Helper T cell (primary cell): ENCODE measurements around a stretch of chr9.

GRCh38 chr9:85528540-85528941 lies 213.2 kb downstream of the AGTPBP1 start:
- PRO-cap, 2 experiments = no peak in any of the 2 experiments

DNA sequence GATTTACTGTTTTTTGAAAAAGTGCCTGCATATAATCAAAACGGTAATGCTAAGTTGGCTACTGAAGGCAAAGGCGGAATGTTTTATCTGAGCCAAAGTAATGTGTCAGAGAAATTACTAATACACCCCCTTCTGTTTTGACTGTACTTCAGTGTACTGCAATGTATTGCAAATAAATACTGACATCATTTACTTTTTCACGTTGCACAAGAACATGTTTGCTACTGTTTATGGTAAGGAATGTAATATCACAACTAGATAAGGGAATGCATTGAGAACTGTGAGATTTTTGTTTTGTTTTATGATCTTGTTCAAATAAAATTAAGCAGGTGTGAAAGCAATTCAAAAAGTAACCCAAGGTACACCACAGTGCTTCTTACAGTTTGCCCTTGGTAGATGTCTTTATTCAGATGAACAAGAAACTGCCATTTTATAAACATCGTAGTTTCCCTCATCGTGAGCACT lies 893 bp upstream of the AGTPBP1 start:
- PRO-cap, 2 experiments = peak in 1 of 2 experiments; most common plus-strand start position 189 of the sequence (in 1); most common minus-strand start position 89 of the sequence (in 1)

DNA sequence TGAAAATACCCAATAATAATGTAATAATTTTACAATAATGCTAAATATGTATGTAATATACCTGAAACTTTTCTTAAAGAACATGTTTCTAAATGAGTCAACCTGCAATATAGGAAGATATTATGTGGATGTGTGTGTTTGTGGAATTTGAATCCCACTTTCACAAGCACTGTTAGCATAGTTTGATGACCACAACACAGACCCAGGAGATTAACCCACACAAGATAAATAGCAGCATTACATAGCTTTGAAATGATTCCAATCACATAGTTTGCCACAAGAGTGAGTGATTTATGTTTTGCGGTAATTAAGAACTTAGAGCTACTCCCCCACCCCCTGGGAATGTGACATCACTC lies 1.4 kb upstream of the AGTPBP1 start:
- PRO-cap, 2 experiments = peak in 2 of 2 experiments; most common minus-strand start position 219 of the sequence (in 1)

- PRO-cap, 2 experiments = no peak in any of the 2 experiments
Measured at GRCh38 chr9:86041318-86041785, 58.0 kb downstream of the GOLM1 start.

DNA sequence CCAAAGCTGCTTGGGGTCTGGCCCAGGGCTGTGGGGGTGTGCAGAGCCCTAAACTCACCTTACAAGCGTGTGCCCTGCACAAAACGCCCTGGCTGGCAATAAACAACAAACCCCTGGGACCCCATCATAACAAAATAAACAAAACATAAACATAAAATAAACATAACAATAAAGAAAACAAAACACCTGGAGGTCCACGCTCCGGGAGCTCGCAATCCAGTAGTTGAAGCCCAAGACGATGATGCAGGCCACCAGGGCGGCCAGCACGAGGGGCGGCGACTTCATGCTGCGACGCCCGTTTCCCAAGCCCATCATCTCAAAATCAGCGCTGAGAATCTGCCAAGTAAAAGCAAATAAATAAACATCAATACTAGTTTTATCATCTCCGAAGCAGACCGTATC lies 20.4 kb downstream of the GOLM1 start:
- PRO-cap, 2 experiments = no peak in any of the 2 experiments

DNA sequence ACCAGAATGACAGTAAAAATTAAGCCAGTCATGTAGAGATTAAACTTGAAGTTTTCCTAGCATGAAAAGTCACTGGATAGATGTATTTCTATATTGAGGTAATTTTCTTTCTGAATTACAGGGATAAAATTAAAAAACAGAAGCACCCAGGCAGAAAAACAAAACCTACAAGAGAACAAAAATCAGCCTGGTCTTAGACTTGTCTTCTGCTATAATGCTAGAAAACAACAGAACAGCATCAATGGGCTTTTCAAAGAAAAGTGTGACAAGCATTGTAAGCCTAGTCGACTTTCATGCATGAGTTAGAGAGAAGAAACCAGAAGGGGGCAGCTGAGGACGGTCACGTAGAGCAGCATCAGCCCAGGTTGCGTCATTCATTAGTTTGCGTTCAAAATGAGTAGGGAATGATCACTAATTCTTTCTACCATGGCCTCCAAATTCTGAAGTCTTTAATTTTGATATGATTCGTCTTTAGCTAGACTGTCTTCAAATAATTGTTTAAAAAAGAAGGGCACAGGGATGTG lies 4.6 kb upstream of the ISCA1 start:
- PRO-cap, 2 experiments = no peak in any of the 2 experiments

- PRO-cap, 2 experiments = no peak in any of the 2 experiments
Measured at GRCh38 chr9:86300988-86301809, 18.9 kb upstream of the ISCA1 start.

- PRO-cap, 2 experiments = no peak in any of the 2 experiments
Measured at GRCh38 chr9:86795759-86796578, 151.3 kb downstream of the GAS1 start.

- PRO-cap, 2 experiments = no peak in any of the 2 experiments
Measured at GRCh38 chr9:86948292-86949119, 1.2 kb upstream of the GAS1 start.

- PRO-cap, 2 experiments = no peak in any of the 2 experiments
Measured at GRCh38 chr9:87404469-87404721, 93.3 kb upstream of the DAPK1 start.

- PRO-cap, 2 experiments = no peak in any of the 2 experiments
Measured at GRCh38 chr9:87518603-87519194, 21.0 kb downstream of the DAPK1 start.

- PRO-cap, 2 experiments = no peak in any of the 2 experiments
Measured at GRCh38 chr9:87554190-87555378, 56.9 kb downstream of the DAPK1 start.

- PRO-cap, 2 experiments = no peak in any of the 2 experiments
Measured at GRCh38 chr9:87643079-87643681, 82.7 kb upstream of the CTSL start.

DNA sequence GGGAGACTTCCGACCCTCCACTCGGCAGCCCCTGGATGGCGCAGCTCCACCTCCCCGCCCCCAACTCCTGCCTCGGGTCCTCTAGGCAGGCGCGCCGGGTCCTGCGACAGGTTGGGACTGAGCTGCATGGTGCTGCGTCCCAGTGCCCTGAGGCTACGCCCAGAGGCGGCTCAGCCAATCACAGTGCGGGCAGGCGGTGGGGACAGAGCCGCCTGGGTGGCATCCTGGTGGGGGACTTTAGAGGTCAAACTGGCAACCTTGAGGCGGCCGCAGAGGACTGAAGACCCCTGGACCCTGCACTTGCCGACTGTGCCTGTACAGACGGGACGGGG lies 45.3 kb downstream of the CTSL start:
- PRO-cap, 2 experiments = no peak in any of the 2 experiments

DNA sequence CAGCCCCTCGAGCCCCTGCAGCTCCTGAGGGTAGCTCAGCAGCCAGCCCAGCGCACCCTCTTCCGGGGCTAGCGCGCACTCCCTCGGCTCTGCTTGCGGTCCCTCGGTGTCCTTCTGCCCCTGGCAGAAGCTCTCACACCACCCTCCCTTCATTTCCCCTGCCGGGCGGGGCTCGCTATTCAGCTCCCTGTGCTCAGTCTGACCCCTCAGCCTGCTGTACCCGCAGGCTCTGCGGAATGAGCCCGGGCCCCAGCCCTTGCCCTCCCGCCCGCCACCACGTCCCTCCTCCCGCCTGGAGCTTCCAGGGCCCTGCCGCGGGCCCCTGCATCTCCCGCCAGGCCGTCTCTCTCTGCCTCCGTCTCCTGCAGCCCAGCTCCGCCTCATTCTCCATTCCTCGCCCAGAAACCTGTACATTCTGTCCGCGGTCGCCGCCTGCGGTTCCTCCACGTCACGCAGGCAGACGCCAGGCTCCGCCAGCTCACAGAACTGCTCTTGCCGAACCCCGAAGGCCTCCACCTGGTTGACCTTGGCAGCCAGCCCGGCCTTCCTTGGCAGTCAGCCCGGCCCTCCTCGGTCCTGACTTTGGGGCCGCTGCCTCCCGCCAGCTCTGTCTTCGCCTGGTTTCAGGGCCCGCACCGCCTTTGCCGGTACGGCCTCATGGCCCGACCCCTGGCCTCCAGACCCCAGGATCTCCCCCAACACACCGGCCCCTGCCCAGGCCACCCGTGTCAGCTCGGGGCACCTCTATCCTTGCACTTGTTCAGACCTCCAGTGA lies 61.6 kb downstream of the SPATA31C2 start:
- PRO-cap, 2 experiments = no peak in any of the 2 experiments

DNA sequence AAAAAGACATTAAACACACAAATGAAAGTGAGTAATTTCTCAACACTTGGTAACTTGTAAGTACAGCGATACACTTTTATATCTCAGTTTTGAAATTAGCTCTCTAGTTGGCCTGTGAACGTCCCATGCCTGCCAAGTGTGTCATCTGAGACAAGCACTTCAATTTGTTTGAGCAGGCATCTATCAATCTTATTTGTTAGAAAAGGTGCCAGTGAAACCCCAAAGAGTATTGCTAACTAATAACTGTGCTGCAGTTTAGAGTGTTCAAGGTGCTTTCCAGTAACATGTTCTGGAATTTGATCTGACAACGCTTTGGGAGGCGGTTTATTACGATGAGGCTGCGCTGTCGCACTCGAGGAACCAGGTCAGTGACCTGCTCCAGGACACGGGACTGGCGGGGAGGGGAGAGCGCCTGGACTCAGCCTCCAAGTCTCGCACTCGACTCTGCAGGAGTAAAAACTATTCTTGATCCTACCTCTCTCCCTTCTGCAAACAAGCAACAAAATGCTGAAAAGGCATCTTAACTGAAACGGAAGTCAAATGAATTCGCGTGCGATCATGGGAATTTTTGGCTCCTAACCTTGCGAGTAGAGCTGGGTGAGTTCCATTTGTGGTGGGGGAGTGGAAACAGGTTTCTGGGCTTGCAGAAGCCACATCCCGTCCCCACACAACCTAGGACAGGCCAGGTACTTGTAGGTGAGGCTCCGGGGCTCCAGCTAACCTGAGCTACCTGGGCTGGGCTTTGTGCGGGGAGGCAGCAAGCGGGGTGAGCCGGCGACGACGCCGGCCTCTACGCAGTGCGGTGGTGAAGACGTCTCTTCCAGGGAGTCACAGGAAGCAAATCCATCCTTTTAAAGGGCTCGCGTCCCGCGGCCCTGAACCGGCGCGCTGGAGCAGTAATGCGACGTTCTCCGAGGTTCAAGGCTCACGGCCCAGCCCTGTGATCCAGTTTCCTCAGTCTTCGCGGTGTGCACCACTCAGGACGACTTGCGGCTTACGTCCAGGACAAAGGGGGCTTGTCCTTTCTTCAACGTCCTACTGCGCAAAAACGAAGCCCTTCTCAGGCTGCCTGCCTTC lies 826 bp upstream of the SPIN1 start:
- PRO-cap, 2 experiments = peak in 2 of 2 experiments; most common plus-strand start position 666 of the sequence (in 2); most common minus-strand start position 494 of the sequence (in 2)

DNA sequence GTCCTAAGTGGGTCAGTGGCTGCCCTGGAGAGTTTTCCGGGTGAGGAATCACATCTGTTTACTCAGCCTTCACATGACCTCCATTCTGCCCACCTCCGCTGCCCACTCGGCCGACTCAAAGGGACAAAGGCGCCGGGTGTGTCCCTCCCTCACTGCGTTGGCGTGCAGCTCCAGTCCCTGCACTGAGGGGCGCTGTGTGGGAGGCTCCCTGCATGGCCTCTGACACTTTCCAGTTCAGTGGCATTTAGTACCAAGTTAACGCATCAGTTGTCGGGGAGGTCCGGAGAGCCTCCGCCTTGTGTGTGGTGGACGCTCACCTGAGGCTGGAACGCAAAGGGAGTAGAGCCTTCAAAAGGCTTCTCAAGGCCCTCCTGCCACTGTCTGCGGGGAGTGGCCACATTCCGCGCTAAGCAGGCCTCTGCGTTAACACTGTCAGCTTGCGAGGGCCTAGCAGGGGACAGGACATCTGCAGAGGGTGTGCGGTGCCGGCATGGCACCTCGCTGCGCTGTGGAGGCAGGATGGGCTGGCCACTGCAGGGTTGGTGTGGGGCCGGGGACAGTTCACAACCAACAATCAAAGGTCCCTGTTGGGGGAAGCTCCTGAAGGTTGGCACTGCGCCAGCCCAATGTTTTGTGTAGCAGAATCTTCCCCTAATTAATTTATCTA lies 171.6 kb downstream of the NXNL2 start:
- PRO-cap, 2 experiments = no peak in any of the 2 experiments

- PRO-cap, 2 experiments = no peak in any of the 2 experiments
Measured at GRCh38 chr9:88923536-88923811, 67.8 kb upstream of the S1PR3 start.

GRCh38 chr9:89175830-89176065 lies 2.9 kb downstream of the SHC3 start:
- PRO-cap, 2 experiments = no peak in any of the 2 experiments

DNA sequence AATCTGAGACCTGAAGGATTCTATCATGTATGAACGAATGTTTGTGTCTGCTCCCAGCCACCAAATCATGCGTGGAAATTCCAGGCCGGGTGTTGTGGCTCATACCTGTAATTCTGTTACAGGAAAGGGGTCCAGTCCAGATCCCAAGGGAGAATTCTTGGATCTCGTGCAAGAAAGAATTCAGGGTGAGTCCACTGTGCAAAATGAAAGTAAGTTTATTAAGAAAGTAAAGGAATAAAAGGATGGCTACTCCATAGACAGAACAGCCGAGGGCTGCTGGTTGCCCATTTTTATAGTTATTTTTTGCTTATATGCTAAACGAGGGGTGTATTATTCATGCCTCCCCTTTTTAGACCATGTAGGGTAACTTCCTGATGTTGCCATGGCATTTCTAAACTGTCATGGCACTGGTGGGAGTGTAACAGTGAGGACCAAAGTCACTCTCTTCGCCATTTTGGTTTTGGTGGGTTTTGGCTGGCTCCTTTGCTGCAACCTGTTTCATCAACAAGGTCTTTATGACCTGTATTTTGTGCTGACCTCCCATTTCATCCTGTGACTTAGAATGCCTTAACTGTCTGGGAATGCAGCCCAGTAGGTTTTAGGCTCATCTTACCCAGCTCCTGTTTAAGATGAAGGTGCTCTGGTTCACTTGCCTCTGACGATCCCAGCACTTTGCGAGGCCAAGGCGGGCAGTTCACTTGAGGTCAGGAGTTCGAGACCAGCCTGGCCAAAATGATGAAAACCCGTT lies 2.1 kb upstream of the CKS2 start:
- PRO-cap, 2 experiments = no peak in any of the 2 experiments